Retinal pigment epithelial cell (primary cell): ENCODE measurements around a stretch of chr11.

- RRBS: no CpG with 5 or more reads among the region's 13 CpGs
These were observed 8.1 kb downstream of the MRPL48 start for GRCh38 chr11:73795778-73796259.

GRCh38 chr11:73931151-73931483 lies 19.7 kb upstream of the DNAJB13 start:
- RRBS: no CpG with 5 or more reads among the region's 7 CpGs

GRCh38 chr11:73951715-73952487 lies 1.1 kb downstream of the DNAJB13 start:
- RRBS: no CpG with 5 or more reads among the region's 11 CpGs

DNA sequence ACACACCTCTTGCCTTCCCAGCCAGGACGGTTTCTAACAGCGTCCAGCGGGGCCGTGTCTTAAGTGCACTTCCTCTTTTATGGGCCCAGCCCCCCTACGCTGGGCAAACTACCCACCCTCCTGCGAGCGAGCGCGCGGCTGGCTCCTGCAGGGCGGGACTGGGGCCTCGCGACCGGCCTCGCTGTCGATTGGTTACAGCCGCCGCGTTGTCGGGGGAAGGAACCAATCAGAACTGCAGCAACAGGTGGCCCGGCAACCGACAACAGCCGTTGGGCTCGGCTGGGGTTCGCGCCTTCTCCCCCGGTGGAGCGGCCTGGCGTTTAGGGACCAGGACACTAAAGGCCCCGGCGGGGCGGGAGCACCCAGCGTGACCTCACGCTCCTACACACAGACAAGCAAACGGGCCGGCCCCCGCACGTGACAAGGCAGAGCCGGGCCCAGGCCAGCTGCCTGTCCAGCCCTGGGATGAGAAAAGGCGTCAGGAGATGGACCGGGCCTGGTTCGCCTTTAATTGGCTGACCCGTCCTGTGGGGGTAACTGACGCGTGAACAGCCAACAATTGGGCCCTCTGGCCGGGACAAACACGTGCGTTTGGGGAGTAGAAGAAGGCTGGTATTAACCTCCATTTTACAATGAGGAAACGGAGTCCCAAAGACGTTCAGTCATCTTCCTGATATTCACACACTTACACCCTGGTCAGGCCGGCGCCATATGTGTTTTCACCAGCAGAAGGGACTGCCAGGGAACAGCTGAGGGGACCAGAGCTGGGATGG lies 711 bp upstream of the UCP2 start:
- RRBS: 1% methylated on average over 28 of the region's 52 CpGs

- RRBS: no CpG with 5 or more reads among the region's 10 CpGs
These were observed 13.7 kb upstream of the UCP3 start for GRCh38 chr11:74022452-74023130.

GRCh38 chr11:74069047-74069658 lies 60.3 kb upstream of the UCP3 start:
- RRBS: no CpG with 5 or more reads among the region's 5 CpGs

DNA sequence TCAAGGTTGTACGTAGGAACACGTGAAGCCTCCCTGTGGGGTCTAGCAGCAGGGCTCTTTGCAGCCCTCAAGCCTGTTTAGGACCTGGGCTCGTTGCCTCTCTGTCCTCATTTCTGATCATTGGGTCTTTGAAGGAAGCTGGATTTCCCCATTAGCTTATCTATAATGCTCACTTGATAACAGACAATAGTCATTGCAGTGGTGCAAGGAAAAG lies 12.9 kb upstream of the POLD3 start:
- RRBS: no CpG with 5 or more reads among the region's 3 CpGs

- RRBS: 74% methylated on average over 4 of the region's 5 CpGs
These were observed 94.2 kb downstream of the RNF169 start for GRCh38 chr11:74842876-74843188.

- RRBS: no CpG with 5 or more reads among the region's 9 CpGs
These were observed 98.8 kb downstream of the XRRA1 start for GRCh38 chr11:74849722-74850860.

- RRBS: no CpG with 5 or more reads among the region's 5 CpGs
These were observed 41.4 kb downstream of the NEU3 start for GRCh38 chr11:75029936-75030754.

GRCh38 chr11:75096718-75097308 lies 54.1 kb upstream of the SLCO2B1 start:
- RRBS: no CpG with 5 or more reads among the region's 6 CpGs

DNA sequence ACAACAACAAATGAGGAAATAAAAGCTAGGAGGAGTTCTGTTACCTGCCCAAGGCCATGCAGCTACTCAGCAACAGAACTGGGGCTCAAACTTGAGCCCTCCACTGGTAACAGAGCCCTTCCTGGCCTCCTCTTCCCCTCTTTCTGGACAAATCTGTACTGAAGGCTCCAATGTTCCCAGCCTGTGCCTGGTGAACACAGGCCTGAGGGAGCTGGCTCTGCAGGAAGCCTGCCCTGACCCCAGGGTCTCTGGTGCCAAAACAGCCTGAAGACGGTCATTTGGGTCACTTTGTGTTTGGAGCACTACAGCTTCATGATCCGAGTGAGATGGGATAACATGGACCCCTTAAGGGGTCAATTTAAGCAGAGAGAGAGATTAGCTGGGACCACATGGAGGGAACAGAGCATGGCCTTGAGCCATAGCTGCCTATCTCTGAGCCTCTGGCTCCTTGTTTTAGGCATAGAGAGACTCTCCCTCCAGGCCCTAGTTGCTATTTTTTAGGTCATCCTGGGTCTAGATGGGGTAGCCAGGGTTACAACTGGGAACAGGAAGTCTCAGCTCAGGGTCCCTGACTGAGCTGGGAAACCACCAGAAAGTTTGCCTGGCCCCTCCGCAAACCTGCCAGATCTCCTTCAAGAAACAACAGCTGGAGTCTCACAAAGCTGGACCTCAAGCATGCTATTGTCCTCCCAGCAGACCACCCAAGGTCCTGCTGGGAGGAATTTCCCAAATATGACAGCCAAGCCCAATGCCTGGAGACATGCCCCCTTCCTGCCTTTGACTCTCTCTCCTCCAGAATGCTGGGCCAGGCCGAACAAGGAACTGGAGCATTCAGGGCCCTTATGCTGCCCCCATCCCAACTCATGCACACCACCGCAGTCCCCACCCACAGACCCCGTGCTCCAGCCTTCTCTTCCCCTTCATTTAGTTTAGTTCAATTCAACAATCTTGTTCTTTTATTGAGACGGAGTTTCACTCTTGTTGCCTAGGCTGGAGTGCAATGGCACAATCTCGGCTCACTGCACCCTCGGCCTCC lies 3.9 kb downstream of the SLCO2B1 start:
- RRBS: no CpG with 5 or more reads among the region's 9 CpGs

GRCh38 chr11:75155880-75156435 lies 5.1 kb downstream of the SLCO2B1 start:
- RRBS: no CpG with 5 or more reads among the region's 5 CpGs

DNA sequence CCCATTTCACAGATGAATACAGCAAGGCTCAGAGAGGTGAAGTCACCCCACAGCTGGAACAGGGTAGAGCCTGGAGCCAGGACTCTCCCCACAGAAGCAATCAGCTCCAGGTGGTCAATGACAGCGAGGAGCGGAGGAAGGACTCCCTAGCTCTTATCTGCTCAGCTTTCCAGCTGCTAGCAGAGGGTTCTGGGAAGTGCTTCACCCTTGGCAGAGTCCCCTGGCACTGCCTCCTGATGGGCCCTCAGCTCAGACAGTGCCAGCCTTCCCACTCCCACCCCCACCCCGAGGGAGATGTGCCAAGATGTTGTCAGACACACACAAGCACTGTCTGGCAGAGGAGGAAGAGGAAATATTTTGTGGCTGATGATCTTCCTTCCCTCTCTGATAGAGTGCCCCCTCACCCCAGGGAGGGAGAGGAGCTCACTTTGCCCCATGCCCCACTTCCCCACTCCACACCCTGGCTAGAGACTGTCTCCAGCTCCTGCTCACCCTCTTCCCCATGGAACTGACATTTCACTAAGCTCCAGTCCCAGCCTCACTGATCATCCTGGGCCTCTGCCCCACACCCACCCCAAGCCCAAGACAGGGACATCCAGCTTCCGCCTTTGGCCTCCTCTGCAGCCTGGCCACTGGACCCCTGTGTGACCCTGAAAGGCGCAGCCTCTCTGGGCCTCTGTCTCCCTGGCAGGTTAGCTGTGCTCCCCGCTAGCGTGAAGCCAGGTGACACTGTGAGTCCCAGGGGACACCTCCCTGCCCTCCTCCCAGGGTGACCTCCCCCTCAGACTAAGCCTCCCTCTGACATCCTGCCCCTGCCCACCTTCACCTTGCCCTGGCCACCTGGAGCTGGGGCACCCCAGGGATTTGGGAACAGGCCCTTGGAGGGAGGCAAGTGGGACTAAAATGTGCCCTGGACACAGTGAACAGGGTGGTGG lies 44.4 kb downstream of the SLCO2B1 start:
- RRBS: no CpG with 5 or more reads among the region's 7 CpGs

DNA sequence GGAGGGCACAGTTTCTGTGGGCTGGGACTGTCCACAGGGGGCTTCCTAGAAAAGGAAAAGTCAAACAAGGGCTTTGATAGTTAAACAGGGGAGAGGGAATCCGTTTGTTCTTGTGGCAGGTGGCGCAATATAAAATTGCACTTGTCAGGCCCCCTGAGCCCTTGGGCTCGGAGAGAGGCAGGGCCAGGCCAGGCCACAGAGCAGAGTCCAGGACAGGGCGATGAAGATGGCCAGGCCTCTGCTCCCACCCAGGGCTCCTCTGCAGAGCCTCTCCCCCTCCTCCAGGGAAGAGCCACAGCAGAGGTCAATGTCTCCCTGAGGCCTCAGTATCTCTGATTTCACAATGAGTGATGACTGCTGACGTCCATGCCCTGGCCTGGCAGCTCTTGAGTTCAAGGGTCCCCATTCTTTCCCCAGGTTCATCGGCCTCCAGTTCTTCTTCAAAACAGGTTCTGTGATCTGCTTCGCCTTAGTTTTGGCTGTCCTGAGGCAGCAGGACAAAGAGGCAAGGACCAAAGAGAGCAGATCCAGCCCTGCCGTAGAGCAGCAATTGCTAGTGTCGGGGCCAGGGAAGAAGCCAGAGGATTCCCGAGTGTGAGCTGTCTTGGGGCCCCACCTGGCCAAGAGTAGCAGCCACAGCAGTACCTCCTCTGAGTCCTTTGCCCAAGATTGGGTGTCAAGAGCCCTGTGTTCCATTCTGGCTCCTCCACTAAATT lies 36.4 kb upstream of the TPBGL start:
- RRBS: no CpG with 5 or more reads among the region's 10 CpGs

- RRBS: 1% methylated on average over 45 of the region's 200 CpGs
These were observed 777 bp downstream of the TPBGL start for GRCh38 chr11:75240899-75242203.

GRCh38 chr11:75303502-75304132 lies 47.8 kb downstream of the ARRB1 start:
- RRBS: no CpG with 5 or more reads among the region's 11 CpGs

DNA sequence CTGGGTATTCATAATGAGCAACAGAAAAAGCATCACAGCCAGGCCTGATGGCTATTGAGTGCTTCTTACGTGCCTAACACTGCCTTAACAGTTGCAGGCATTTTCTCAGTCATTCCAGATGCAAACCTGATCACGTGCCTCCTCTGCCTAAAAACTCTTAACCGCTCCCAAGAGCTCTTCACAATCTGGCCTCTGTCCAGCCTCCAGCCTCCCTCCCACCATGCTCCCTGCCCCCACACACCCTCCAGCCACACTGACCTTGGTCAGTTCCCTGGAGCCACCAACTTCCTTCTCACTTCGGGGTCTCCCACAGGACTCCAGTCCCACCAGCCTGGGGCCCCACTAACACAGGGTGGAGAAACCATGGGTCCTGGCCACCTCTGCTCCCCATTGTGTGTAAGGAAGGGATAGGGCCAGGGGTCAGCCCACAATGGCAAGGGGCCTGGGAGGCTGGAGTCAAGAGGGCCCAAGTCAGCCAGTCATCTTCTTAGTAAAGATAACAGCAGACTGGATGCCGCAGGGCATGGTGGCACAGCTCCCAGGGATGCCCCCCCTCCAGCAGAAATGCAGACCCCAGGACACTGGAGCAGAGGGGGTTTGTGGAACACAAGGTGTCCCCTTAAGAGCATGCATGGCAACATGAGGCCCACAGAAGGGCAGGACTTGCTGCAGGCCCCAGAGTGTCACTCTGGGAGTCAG lies 37.5 kb downstream of the ARRB1 start:
- RRBS: no CpG with 5 or more reads among the region's 5 CpGs

GRCh38 chr11:75328561-75329541 lies 22.6 kb downstream of the ARRB1 start:
- RRBS: no CpG with 5 or more reads among the region's 8 CpGs

DNA sequence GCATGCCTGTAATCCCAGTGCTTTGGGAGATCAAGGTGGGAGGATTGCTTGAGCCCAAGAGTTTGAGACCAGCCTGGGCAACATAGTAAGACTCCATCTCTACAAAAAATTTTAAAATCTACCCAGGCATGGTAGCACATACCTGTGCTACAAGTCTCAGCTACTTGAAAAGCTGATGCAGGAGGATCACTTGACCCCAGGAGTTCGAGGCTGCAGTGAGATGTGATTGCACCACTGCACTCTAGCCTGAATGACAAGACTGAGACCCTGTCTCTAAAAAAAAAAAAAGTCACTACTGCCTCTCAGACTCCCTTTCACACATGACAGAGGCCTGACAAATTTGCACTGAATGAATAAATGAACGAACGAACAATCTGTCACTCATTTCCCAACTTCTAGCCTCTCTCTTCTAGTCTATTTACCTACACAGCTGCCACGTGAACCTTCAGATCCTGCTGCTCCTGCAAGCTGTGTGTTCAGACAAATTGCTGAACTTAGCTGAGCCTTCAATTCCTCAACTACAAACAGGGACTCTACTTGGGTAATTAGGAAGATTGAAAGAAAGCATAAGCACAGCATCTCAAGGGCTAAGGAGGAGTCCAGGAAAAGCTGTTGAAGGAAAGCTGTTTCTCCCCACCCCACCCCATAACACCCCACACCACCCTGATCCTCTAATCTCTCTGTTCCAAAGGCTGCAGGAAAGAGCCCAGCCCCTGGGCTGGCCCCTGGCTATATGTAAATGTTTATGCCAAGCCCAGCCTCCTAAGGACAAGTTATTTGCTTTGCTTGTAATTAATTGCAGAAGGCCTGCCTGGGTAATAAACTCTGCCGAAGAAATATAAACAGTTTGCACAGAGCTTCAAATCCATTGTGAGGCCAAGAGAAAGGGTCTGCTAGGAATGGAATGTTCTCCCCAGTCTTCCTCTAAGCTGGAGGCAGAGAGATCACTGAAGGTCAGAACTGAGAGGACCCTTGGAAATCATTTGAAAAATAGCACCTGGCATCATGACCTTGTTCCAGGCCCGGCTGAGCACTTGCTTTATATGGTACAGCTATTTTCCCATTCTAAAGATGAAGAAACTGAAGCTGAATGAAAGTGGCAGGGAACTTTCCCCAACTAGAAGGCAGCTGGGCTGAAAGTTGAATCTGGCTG lies 21.4 kb downstream of the ARRB1 start:
- RRBS: no CpG with 5 or more reads among the region's 6 CpGs